Daoy (cell line): ENCODE measurements around a stretch of chr15.

DNA sequence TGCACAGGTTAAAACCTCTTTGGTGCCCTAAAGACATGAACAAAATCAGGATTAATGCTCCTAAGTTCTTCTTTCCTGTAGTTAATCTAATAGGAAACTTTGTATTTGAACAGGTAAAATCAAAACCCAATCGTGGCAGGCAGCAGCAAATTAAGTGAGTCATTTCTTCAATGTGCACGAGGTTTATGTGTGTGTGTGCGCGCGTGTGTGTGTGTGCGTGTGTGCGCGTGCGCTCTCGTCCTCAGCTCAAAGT, 851 bp downstream of the FAM81A start:
- RAMPAGE, long total RNA = no peak

DNA sequence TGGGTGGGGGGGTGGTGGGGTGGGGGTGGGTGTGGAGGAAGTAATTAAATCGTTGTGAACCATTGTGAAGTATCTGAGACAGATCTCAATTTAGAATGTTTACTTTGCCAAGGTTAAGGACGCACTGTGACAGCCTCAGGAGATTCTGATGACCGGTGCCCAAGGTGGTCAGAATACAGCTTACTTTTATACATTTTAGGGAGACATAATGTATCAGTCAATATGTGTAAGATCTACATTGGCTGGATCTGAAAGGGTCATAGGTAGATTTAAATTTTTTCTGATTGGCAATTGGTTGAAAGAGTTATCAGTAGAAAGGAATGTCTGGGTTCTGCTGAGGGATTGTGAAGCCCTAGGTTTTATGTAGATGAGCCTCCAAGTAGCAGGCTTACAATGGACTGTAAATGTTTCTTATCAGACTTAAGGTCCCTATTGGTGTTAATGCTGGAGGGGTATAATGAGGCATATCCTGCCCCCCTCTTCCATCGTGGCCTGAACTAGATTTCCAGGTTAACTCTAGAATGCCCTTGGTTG, 61.9 kb upstream of the GCNT3 start:
- RAMPAGE, long total RNA = no peak

DNA sequence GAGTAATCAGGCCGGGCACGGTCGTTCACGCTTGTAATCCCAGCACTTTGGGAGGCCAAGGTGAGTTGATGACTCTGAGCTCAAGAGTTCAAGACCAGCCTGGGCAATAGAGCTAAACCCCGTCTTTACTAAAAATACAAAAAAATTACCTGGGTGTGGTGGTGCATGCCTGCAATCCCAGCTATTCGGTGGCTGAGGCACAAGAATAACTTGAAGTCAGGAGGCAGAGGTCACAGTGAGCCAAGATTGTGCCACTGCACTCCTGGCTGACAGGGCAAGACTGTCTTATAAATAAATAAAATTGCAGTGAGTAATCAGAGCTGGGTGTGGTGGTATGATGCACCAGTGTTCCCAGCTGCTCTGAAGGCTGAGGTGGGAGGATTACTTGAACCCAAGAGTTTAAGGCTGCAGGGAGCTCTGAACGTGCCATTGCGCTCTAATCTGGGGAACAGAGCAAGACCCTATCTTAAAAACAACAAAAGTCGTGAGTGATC, 55.9 kb upstream of the GCNT3 start:
- RAMPAGE, long total RNA = no peak

- RAMPAGE, long total RNA = no peak
Measured at GRCh38 chr15:59612581-59613145, 1.1 kb downstream of the GCNT3 start.

- RAMPAGE, long total RNA = no peak
Measured at GRCh38 chr15:59686343-59686689, 2.8 kb downstream of the BNIP2 start.

DNA sequence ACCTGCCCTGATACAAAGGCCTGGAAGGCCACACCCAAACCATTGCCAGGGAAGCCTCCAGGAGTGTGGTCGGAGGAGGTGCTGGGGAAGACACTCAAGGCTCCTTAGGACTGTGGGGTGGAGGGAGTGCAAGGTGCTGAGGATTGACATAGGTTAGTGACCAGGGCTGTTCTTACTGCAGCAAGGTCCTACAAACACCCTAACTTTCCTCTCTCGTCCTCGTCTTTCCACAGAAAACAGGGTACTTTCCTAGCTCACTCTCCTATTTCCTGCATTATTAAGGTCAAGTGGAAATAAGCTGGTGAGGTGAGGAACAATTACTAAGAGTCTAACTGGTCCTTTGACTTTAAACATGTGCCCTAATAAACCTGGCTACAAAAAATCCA, 50.0 kb downstream of the ANXA2 start:
- RAMPAGE, long total RNA = no peak

- RAMPAGE, long total RNA = no peak
Measured at GRCh38 chr15:60350970-60351447, 46.8 kb downstream of the ANXA2 start.

DNA sequence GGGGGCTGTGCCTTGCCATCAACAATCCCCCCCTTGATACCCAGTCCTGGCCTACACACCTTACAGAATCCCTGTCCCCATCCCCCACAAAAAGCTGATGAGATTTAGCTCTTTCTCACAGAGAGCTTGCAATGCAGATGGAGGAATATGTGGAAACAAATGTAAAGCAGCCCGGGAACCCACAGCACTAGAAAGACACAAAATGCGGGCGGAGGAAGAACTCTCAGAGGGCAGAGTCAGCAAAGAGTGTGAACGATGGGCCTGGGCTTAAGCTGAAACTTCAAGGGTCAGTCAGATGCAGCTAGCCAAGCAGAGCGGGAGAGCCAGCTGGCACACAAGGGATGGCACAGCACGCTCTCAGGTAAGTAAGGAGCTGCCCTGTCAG, 43.1 kb downstream of the ANXA2 start:
- RAMPAGE, long total RNA = no peak

- RAMPAGE, long total RNA = no peak
Measured at GRCh38 chr15:60386896-60387468, 10.8 kb downstream of the ANXA2 start.

DNA sequence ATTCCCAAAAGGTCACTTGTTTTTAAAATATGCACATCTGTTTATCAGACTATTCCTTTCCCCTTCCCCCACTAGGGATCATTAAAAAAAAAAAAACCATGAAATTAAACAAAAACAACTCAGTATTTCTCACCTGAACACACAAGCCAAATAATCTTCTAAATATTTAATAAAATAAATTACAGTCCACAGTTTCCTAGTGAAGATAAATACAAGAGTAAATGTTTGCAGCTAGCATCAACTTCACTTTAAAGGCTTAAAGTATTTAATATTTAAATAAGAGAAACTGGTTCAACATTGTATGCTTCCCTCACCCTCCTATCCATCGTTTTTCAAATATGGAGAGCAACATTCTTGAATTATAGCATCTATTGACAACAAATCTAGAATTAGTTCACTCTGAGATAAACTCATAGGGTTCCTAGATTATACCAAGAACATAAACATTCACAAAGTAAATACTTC, 16.9 kb upstream of the ICE2 start:
- RAMPAGE, long total RNA = no peak

- RAMPAGE, long total RNA = no peak
Measured at GRCh38 chr15:60496330-60497250, 17.6 kb upstream of the ICE2 start.

- RAMPAGE, long total RNA = no peak
Measured at GRCh38 chr15:60507994-60508268, 29.0 kb upstream of the ICE2 start.

DNA sequence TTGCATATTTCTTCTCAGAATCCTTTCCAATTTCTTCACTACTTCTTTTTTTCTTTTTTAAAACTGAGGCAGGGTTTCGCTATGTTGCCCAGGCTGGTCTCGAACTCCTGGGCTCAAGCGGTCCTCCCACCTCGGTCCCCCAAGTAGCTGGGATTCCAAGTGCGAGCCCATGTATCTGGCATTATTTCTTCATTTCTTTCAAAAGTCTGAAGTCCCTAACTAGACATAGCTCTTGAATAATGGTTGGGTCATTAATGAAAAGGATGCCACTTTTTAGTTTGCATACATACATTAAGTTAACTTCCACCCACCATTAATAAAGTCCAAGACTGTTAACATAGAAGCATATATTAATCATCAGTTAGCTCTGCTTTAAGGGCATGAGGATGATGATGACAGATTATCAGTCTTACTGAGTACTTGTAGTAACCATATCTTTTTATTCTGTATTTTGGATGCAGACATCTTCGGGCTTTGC, 39.1 kb upstream of the ICE2 start:
- RAMPAGE, long total RNA = no peak

- RAMPAGE, long total RNA = no peak
Measured at GRCh38 chr15:60568176-60568678, 89.3 kb upstream of the ICE2 start.

DNA sequence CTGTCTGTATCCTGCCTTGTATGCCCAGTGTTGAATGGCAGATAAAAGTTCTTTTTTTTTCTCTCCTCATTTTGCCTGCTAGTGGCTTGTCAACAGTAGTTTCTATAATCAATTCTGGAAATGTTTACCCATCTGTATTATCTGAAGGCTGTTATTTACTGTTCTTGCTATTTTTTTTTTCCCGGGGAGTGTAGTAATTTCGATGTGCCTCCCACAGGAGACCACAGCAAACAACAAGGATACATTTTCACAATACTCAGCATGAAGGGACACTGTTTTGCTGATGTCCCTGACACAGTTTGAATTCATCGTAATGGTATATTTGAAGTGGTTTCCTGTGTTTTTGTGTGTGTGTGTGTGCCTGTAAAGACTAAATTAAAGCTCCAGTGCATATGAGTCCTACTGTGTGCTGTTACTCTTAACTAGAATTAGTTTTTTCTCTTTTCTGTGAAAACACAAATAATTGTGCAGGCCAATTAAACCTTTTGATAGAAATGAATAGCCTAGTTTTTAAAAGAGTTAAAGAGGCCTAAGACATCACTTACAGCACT, 92.1 kb upstream of the ICE2 start:
- RAMPAGE, long total RNA = no peak

DNA sequence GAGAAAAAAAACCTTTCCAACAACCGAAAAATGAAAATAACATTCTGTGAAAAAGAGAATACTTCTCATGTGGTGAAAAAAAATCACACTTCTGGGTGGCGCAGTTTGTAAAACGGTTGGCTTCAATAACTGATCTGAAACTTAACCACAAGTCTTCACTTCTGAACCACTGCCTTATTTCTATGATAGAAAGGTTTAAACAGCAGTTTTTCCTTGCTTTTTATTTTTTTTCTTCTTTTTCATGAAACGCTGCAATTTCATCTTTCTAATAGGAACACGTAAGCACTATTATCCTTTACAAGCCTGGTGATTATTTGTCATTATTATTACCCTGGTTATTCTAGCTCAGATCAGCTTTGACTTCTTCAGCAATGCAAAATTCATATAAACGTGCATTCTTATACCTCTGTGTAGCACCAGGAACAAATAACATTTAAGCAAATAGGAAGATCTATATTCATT, 105.8 kb upstream of the ICE2 start:
- RAMPAGE, long total RNA = no peak

GRCh38 chr15:60720466-60721467, 241.8 kb upstream of the ICE2 start:
- RAMPAGE, long total RNA = no peak

DNA sequence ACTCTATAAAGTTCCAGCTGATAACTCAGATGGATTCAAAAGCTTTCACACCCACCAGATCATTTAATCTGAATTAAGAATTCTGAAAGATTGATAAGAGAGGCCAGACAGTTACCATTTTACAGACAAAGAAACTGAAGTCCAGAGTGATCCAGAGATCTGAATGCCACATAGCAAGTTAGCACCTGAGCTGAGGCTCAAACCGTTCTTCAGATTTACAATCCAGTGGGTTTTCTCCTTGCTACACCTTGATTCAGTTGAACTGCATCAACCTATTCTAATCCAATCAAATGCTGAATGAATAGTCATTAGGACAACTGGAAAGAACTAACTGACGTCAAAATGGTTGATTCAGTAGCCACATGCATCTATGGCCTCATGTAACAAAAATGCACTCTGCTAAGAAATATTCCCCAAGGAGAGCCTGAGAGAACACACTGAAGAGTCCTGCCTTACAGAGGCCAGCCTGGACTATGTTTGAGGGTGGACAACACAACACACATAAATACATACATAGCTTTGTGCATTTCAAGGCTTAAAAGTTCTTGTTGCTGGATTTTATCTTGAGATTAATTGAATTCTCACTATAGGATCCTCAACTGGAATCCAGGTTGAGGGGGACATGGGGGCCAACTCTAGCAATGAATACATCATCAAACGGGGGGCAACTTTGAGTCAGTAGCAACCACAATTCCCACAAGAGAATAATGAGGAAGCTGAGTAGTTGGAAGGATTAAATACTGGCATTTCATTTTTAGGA, 280.0 kb upstream of the ICE2 start:
- RAMPAGE, long total RNA = no peak

GRCh38 chr15:60840560-60841520, 361.9 kb upstream of the ICE2 start:
- RAMPAGE, long total RNA = no peak

DNA sequence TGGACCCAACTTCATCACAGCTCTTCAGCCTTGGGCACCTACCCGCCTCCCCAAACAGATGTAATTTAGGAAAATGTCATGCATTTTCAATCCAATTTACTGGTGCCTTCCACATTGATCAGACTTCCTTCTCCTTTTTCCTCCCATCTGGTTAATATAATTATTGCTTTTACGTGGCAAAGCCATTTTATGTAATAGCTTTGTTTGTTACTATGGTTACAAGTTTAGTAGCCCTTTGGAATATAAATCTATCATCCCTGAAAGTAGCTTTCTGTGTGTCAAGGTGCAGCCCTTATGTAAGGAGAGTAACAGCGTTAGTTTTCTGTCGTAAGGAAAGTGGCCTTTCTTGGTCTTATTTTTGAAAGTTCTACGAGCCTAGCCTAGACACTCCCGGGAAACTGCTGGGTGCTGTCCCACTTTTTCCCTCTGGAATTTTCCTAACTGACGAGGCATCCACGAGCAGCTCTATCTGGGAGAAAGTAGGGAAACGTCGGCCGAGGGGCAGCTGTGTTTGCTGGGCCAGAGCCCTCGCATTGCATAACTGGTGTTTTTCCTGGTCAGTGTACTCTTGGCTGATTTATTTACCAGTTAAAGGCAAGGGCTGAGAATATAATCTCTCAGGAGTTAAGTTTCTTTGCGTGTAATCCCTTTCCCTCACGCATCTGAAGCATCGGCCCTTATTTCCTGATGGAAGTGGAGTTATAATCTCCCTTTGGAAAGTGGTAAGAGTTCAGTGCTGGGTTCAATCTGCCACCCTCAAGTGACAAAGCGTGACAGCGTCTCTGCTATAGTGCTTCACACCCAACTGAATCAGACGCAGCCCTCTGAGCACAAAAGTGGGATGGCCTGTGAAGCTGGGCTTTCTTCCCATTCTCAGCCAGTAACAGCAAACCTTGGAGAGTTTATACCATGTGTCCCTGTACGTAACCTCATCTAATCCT, 311.7 kb downstream of the RORA start:
- RAMPAGE, long total RNA = no peak